ENCODE measurements around a stretch of chr6.

GRCh38 chr6:156977763-156978457 lies 200.7 kb downstream of the ARID1B start:
- CAGE, long polyA plus RNA: no peak
- RRBS: no CpG with 5 or more reads among the region's 8 CpGs

DNA sequence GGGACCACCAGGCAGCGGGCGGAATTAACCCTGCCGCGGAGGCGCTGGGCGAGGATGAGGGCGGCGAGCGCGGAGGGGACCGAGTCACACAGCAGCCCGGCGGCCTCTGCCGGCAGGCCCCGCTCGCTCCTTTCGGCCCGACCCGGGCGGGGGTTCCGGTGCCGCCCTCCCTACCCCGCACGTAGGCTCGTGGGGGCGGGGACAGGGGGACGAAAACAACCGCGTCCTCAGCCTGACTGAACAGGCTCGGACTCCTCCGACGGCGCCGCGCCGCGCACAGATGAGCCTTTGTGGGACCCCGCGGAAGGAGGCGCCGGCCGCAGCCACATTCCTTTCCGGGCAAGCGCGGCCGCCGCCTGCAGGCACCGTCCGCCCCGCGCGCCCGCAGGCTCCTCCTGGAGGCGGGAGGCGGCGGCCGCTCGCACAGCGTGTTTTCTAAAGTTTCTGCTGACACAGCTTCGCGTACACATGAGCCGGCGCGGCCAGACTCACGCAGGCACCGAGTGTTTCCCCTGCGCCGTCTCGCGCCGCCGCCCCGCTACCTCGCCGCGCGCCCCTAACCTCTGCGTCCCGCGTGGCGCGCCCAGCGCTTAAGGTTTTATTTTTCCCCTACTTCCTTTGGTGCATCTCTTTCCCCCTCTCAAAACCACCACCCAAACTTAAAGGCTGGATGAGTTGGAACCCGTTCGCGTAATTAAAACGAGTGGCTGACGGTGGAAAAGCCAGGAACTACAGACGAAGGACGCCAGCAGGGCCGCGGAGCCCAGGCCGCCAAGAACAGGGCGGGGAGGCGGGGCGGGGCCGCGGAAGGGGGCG lies 244.4 kb downstream of the ARID1B start:
- CAGE, long polyA plus RNA: no peak
- RRBS: 2% methylated on average over 7 of the region's 99 CpGs

DNA sequence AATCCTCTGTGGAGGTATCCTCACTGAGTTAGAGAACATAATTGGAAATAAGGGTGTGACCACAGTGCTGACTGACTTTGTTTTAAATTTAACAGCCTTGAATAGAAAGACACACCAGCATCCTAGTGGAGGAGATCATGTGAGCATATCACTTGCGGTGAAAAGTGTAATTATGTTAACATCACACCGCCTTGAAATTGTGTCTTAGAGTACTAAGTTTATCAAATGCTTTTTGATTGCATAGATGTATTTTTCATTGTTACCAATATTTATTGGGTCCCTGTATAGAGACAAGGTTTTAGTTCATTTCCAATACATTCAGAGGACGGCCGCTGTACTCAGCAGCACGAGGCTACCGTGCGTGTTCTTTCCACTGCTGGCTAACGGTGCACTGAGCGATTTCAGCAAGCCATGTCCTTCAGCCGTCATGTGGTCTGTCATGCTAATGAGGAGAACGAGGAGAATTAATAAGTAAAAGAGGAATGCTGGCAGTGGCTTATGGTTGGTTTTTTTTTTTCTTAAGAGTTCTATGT lies 253.4 kb downstream of the ARID1B start:
- CAGE, long polyA plus RNA: no peak
- RRBS: no CpG with 5 or more reads among the region's 11 CpGs

GRCh38 chr6:157033139-157033924 lies 256.2 kb downstream of the ARID1B start:
- CAGE, long polyA plus RNA: no peak
- RRBS: no CpG with 5 or more reads among the region's 5 CpGs

DNA sequence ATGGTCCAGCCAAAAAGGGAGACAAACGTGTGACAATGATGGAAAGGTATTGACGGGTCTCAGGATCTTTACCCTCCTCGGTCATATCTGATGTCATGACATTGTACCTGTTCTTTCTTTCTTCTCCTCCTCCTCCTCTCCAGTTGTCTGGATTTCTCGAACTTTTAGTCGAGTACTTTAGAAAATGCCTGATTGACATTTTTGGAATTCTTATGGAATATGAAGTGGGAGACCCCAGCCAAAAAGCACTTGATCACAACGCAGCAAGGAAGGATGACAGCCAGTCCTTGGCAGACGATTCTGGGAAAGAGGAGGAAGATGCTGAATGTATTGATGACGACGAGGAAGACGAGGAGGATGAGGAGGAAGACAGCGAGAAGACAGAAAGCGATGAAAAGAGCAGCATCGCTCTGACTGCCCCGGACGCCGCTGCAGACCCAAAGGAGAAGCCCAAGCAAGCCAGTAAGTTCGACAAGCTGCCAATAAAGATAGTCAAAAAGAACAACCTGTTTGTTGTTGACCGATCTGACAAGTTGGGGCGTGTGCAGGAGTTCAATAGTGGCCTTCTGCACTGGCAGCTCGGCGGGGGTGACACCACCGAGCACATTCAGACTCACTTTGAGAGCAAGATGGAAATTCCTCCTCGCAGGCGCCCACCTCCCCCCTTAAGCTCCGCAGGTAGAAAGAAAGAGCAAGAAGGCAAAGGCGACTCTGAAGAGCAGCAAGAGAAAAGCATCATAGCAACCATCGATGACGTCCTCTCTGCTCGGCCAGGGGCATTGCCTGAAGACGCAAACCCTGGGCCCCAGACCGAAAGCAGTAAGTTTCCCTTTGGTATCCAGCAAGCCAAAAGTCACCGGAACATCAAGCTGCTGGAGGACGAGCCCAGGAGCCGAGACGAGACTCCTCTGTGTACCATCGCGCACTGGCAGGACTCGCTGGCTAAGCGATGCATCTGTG lies 117.0 kb downstream of the TMEM242 start:
- CAGE, long polyA plus RNA: no peak
- RRBS: no CpG with 5 or more reads among the region's 39 CpGs

GRCh38 chr6:157239621-157240330 lies 83.5 kb downstream of the TMEM242 start:
- CAGE, long polyA plus RNA: no peak
- RRBS: no CpG with 5 or more reads among the region's 22 CpGs

- CAGE, long polyA plus RNA: no peak
- RRBS: no CpG with 5 or more reads among the region's 5 CpGs
Measured at GRCh38 chr6:157292421-157293158, 30.7 kb downstream of the TMEM242 start.

GRCh38 chr6:157649769-157650628 lies 173.0 kb upstream of the SNX9 start:
- CAGE, long polyA plus RNA: no peak
- RRBS: no CpG with 5 or more reads among the region's 28 CpGs

DNA sequence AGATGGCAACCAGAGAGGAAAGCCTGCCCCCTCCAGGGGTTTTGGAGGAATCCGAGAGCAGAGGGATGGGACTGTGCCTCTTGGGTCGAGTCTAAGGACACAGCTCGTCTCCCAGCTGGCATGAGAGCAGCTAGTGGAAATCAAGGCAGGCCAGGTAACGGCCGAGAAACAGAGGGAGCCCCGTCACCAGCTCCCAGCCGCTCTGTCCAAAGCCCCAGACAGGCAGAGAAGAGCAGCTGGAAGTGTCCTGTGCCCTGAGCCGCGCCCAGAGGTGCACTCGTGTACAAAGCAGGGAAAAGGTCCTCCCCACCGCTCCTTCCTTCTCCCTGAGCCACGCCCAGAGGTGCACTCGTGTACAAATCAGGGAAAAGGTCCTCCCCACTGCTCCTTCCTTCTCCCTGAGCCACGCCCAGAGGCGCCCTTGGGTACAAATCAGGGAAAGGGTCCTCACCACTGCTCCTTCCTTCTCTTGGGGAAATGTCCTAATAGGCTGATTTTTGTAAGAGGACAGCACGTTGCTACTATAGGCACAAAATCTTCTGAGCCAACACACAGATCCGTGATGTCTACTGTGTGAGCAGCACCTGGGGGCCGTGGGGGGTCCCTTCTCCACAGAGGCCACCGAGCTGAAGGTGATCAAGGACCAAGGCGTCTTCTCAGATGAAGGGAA lies 133.8 kb upstream of the SNX9 start:
- CAGE, long polyA plus RNA: no peak
- RRBS: no CpG with 5 or more reads among the region's 20 CpGs

DNA sequence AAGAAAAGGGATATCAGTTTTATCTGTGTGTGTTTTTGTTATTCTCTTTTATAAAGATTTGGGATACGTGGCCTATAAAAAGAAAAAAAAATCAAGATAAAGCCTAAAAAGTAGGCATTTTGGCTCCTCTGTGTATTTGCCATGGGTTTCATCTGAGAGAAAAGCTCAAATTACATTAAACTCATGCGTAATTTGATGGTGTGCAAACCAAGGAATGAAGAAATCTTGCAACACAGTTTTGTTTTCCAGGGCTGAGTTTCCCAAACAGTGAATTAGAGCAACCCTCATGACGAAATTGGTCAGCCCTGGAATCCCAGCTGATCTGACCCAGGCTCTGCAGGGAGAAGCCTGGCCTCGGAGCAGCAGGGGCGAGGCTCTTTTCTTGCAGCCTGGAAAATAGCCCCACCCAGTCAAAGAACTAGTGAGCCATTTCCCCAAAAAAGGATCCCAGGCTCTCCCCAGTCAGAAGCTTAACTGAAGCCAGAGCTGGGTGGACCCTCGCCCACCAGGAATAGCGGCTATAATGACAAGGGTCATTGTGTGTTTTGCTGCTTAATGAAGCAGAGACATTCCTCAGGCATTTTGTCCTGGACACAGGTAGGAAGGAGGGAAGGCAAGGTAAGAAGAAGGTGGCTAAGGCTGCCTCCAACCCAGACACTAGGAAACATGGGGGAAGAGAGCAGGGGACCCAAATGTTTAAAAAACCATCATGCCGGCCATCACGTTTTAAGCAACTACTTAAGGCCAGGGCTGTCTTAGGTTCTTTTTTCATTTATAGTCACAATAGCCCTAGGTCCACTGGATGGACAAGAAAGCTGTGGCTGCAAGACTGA lies 107.2 kb upstream of the SNX9 start:
- CAGE, long polyA plus RNA: no peak
- RRBS: no CpG with 5 or more reads among the region's 9 CpGs

DNA sequence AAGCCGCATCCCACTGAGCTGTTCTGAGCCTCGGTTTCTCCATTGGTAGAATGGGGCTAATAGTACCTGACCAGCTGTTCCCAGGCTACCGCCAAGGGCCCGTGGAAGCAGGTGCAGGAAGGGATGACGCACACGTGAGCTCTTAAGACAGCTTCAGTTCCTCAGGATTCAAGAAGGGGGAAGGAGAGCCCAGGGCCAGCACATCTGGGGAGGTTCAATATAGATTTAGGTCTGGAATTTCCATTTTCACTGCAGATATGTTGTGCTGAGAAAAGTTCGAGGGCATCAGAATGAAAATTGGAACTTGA lies 61.4 kb upstream of the SNX9 start:
- CAGE, long polyA plus RNA: no peak
- RRBS: no CpG with 5 or more reads among the region's 7 CpGs

DNA sequence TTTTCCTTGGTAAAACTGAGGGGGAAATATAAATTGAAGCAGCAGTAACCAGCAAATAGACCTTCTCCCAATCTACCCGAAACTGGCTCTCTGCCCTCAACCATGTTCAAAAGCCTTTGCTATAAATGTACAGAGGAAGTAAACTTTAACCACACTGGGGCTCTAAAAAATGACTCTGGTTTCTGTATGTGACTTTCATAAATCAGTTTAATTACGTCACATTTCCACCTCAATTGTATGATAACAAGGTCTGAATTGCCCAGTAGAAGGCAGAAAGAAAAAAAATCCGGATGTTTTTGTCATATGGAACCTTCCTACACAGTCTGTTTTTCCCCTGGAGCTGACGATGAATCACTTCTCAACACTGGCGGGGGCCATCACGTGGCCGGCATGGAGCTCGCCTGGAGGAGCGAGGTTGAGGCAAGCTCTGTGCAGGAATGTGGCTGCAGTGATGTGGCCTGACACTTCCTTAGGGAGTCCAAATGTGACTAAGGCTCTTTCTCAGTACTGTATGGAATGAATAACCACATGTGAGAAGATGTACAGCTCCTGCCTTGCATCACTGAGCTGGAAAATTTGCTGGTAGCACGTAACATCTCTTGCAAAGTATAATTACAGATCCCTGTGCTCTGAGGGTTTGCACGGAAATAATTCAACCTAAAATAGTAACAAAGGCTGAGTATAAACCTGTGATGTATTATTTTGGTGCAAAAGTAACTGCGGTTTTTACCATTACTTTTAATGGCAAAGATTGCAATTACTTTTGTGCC lies 58.6 kb upstream of the SNX9 start:
- CAGE, long polyA plus RNA: no peak
- RRBS: 0% methylated on average over 4 of the region's 12 CpGs

GRCh38 chr6:157814775-157815412 lies 8.2 kb upstream of the SNX9 start:
- CAGE, long polyA plus RNA: no peak
- RRBS: no CpG with 5 or more reads among the region's 6 CpGs

- CAGE, long polyA plus RNA: no peak
- RRBS: no CpG with 5 or more reads among the region's 6 CpGs
Measured at GRCh38 chr6:157848817-157849263, 25.8 kb downstream of the SNX9 start.

DNA sequence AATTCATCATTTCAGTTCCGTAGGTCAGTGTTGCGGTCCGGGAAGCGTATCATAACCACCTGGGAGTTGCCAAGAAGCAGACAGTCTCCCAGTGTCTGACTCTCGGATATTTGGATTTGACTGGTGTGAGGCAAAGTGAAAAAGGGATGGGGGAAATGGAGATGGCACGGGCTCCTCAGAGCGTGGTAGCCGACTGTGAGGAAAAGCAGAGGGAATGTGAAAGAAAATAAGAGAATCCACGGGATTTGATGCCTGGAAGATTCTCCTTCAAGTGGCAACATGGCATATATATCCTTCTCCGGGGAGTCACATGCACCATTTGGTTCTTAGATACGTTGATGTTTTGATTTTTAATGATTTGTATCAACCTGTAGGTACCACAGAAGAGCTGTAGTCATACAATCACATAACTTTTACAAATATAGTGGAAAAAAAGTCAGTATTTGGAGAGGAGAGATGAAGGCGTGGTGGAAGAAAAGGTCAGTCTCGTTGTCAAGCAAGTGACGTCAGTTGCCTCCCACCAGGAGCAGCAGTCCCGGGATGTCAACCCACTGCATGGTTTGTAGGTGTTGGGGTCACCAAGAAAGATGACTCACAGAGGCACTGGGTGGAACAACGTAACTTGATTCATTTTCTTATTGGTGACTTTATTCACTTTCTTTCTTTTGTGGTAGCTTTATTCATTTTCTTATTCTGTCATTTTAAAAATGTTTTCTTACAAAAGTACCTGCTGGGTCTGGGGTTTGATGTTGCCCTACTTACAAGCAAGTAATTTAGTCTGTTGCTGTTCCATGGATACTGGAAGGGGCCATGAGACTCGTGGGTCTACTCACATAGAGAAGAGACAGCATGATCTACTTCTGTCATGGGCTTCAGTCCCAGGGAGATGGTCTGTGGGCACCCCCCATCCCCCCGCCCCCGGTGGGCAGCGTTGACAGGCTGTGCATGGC lies 36.7 kb upstream of the SYNJ2 start:
- CAGE, long polyA plus RNA: no peak
- RRBS: no CpG with 5 or more reads among the region's 20 CpGs

- CAGE, long polyA plus RNA: no peak
- RRBS: 71% methylated on average over 3 of the region's 37 CpGs
Measured at GRCh38 chr6:157954074-157955331, 27.2 kb upstream of the SYNJ2 start.

- CAGE, long polyA plus RNA: no peak
- RRBS: no CpG with 5 or more reads among the region's 8 CpGs
Measured at GRCh38 chr6:158003791-158004277, 22.2 kb downstream of the SYNJ2 start.

DNA sequence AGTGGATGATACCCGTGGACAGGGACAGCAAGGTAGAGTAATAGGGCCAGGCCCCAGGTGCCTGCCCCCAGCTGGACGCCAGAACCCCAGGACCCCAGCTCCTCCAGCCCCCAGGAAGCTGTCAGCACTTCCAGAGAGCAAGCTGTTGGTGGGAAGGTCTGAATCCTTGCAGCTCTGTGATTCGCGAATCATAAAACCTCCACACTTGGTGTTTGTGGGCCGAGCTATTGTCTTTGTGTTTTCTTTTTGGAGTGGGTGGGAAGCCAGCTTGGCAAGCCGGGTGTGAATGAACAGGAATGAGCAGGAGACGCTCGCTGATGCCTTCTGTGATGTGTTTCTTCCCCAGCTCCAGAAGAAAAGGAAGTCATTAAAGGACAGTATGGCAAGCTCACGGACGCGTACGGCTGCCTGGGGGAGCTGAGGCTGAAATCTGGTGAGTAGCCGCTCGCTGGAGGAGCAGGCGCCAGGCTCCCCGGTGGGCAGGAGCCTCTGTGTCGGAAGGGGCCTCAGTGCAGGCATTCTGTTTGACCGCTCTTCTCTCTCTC lies 35.3 kb downstream of the SYNJ2 start:
- CAGE, long polyA plus RNA: no peak
- RRBS: no CpG with 5 or more reads among the region's 18 CpGs

DNA sequence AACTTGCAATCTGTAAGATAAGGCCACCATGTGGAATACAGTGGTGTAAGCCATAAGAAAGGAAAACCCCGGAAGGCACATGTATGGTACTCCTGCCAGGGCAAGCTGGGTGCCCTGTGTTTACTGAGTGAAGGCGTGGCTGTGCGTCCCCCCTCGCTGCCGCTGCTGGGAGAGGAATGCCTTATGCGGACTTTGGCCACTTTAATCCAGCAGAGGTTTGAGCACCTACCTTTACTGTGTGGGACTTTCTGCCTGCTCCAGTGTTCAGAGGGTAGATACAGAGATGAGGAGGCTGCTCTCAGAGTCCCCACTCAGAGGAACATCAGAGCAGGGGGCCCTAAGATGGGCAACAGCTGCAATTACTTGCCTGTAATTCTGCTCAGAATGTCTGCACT lies 52.6 kb downstream of the SYNJ2 start:
- CAGE, long polyA plus RNA: no peak
- RRBS: no CpG with 5 or more reads among the region's 6 CpGs

- CAGE, long polyA plus RNA: no peak
- RRBS: no CpG with 5 or more reads among the region's 12 CpGs
Measured at GRCh38 chr6:158543479-158544051, 16.3 kb upstream of the TMEM181 start.